A673 (cell line): ENCODE measurements around the genes SMURF1 and ARPC1B.

DNA sequence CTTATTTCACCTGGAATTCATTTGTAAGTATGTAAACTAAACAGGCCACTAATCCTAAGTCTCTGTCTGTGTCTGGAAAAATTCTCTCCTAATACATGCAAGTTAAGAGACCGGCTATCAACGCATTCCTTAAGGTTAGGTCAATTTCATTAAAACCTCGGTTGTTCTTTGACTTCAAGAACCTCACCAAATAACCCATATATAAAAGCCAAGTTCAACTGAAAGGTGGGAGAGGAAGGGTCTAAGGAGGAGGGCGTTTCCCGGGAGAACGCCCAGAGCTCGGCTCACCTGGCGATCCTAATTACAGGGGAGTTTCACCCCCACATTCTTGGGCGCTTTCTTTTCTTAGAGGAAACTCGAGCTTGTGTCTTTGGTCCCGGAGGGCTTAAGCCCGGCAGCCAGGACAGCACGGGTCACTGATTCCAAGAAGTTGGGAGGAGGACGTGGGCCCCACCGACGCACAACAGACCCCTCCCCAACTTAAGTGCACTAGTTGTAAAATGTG lies 1.1 kb downstream of the BAIAP2L1 start:
- PRO-cap = no peak

DNA sequence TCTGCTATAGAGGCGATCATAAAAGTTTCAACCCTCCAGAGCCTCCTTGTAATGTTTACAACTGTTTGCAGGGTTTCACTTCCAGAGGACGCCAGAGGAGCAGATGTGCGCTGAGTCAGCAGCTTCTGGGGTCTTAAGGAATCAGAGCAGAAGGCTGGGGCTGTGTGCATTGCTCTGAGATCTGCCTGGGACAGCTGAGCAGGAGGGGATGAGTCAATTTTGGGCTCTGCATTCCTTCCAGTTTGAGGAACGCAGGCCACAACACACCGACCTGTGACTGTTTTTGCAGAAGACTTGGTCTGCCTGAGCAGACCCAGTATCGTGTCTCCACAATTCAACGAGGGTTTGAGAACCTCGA lies 98.2 kb downstream of the TMEM130 start:
- PRO-cap = no peak

DNA sequence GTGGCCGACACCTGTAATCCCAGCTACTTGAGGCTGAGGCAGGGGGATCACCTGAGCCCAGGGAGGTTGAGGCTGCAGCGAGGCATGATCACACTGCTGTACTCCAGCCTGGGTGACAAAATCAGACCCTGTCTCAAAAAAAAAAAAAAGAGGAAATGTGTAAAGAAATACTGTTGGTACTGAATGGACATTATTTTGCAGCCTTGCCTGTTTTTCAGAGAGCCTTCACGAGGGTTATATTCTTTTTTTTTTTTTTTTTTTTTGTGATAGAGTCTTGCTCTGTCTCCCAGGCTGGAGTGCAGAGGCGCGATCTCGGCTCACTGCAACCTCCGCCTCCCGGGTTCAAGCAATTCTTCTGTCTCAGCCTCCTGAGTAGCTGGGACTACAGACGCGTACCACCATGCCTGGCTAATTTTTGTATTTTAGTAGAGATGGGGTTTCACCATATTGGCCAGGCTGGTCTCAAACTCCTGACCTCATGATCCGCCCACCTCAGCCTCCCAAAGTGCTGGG lies 39.7 kb downstream of the TRRAP start:
- PRO-cap = no peak

- PRO-cap = no peak
Measured at GRCh38 chr7:99032718-99033657, 110.9 kb downstream of the SMURF1 start.

DNA sequence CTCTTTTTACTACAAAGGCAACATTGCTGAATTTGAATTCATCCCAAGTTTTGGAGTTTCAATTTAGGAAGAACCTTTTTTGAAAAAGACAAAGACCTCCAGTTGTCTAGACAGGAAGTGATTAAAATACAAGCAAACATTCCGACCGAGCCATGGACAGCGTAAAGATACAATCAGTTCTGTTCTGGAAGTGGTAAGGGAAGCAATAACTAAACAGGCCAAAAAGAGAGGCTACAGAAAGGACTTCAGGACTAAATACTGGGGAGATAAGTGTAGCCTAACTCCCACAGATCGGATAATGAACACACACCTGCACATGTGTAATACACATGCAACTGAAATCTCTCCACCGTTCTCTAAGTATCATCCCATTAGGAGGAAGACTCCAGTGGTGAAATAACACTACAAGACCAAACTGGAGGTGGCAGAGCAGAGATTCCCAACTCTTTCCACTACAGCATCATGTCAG lies 100.9 kb downstream of the SMURF1 start:
- PRO-cap = no peak

DNA sequence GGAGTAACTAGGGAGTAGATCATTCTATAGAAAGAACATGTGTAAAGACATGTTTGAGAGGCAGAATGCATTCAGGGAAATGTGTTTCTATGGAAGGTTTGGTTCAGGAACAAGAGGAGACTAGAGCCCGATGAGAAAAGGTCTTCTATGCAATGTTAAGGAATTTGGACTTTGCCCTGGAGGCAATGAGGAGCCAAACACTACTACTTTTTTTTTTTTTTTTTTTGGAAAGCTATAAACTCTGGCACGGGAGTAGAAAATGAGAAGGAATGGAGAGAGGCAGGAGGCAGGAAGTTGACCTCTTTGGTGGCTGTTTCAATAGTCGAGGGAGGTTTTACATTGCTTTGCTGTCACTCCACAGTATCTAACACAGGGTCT lies 44.9 kb downstream of the SMURF1 start:
- PRO-cap = no peak

GRCh38 chr7:99103731-99104327 lies 40.1 kb downstream of the SMURF1 start:
- PRO-cap = no peak

DNA sequence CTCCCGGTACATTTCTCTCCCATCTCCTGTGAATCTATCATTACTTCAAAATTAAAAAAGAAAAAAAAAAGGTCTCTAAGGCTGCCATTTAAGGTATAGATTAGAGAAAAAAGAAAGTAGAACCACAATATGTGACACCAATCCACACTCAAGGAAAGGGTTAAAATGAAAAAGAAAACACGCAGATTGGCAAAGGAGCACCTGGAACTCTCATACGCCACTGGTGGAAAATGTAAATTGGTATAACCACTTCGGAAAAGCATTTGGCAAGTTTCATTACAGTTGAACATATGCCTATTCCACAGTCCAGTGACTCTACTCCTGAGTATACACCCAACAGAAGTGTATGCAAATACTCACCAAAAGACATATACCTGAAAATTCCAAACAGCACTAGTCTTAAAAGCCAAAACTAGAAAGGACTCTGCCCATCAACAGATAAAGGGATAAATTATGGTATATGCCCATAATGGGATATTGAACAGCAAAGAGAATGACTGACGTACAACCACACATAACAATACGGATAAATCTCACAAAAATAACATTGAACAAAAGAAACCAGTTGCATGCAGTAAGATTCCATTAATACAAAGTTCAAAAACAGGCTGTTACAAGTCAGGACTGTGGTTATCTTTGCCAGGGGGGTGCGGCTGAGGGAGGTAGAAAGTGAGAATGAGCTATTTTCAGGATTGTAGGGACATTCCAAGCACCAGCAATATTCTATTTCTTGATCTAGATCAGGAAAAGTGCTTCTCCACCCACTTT lies 10.4 kb downstream of the SMURF1 start:
- PRO-cap = no peak

DNA sequence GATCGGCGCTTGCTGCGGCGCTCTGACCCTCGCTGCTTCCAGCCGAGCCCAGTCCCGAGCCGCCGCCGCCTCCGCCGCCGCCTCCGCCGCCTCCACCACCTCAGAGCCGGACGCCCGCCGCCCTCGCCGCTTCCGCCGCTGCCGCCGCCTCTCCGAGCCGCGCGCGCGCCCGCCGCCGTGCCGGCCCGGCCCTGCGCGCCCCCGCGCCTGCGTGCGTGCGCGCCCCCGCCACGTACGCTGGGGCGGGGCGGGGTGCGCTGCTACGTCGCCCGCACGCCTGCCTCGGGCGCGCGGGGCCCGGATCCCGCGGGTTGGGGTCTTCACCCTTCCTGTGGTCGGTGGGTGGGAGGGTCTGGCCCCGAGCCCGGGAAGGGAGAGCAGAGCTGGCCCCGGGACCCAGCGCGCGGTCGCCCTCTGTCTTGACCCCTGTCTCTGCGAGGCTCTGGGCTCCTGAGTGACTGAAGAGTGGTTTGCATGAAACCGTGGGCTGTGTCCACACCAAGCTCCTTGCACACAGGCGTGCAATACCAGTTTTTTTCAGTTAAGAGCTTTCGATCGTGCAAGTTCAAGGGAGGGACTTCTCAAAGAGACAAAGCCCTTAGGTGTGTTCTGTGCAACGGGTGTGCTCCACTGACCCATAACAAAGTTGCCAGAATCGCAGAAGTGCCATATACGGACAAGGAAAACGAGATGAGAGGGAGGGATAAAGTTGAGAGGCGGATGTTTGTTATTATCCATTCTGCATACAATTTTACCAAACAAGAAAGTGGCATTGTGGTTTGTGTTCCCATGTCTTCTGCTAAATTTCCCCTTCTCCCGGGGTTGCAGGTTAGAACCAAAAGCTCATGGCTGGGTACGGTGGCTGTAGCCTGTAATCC lies at the start of gene SMURF1:
Gene SMURF1 (minus strand): TSS at position 151 of the 878 bp plus-strand sequence.
- PRO-cap = bidirectional peak, plus-strand start at position 57 of the sequence, minus-strand start at position 151 of the sequence; unidirectional peak, minus-strand start at position 467 of the sequence

DNA sequence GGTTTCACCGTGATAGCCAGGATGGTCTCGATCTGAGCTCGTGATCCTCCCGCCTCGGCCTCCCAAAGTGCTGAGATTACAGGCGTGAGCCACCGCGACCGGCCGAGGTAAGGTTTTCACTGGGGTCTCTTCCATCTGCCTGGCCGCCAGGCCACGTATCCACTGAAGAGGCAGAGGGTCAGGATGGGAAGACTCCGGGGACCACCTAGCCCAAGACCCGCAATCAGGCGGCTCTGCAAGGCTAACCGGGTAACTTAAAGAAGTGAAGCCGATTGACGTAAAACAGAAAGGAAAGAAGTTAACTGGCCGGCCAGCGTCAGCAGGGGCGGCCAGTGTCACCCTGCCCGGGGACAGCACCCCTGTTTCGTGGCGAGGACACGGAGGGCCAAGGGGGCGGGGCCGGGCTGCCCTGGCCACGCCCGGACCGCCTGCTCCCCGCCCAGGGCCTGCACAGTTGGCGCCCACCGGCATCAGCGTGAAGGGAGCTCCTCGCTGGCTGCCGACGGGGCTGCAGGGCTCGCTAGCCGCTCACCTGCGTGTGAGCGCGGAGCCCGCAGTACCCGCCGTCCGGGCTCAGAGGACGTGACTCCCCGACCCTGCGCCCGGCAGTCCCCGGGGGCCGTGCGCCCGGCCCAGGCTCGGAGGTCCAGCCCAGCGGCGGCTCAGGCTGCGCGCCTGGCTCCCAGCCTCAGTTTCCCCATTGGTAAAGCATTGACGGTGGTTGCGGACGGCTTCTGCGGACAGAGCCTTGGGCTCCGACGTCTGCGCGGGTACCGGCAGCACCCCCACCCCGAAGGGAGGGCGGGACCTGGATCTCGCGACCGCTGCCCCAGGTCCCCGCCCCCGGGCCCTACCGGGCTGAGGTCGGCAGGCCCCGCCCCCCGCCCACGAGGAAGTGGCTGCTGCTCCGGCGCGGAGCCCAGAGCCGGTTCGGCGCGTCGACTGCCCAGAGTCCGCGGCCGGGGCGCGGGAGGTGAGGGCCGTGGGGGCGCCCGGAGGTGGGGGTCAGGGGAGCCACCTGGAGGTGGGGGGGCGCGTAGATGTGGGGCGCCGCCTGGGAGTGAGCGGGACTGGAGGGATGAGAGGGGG lies at the start of gene ARPC1B:
Gene ARPC1B (plus strand): TSS at position 922 of the 1,089 bp plus-strand sequence.
- PRO-cap = bidirectional peak, plus-strand start at position 922 of the sequence, minus-strand start at position 789 of the sequence

DNA sequence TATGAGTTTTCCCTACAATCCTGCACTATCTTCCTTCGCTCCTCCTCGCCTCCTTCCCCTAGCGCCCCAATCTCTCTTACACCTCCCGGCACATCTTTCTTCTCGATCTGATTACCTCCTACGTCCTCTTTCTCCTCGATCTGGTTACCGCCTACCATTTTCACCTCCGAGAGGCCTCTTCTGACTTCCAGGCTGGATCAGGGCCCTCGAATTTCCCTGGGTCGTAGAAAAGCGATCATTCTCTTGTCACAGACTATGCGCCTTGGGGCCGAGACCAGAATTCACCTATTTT lies 483 bp downstream of the BUD31 start:
- PRO-cap = no peak

DNA sequence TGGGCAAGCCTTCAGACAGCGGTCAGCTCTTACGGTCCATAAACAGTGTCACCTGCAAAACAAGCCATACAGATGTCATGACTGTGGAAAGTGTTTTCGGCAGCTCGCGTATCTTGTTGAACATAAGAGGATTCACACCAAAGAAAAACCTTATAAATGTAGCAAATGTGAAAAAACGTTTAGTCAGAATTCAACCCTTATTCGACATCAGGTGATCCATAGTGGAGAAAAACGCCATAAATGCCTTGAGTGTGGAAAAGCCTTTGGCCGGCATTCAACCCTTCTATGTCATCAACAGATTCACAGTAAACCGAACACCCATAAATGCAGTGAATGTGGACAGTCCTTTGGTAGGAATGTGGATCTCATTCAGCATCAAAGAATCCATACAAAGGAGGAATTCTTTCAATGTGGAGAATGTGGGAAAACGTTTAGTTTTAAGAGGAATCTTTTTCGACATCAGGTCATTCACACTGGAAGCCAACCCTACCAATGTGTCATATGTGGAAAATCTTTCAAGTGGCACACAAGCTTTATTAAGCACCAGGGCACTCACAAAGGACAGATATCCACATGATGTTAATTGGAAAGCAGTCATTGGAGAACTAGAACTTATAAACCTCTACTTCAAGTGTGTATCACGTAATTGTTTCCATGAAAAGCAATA lies 13.0 kb downstream of the ZNF394 start:
- PRO-cap = no peak

DNA sequence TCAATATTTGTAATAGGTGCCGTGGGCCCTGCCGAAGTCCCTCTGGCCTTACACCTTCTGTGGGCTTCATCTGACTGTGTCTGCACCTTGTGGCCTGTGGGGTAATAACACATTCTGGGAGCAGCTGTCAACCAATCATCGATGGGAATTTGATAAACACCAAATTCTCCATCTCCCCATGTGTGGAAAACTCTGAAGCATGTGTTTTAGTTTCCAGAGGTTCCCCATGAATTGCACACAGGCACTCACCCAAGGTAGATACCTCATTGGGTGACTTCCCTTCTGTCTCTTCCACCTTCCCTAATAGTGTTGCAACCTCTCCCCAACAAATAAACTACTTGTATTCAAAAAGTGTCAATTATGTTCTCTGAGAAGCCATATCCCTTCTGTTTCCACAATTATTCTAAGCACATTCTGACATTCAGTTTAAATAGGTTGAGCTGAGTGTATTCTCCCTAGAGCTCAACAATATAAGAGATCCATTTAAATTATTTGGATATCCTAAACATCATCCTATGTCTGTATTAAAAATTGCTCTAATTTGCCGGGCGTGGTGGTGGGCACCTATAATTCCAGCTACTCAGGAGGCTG lies 10.7 kb downstream of the ZNF394 start:
- PRO-cap = no peak

DNA sequence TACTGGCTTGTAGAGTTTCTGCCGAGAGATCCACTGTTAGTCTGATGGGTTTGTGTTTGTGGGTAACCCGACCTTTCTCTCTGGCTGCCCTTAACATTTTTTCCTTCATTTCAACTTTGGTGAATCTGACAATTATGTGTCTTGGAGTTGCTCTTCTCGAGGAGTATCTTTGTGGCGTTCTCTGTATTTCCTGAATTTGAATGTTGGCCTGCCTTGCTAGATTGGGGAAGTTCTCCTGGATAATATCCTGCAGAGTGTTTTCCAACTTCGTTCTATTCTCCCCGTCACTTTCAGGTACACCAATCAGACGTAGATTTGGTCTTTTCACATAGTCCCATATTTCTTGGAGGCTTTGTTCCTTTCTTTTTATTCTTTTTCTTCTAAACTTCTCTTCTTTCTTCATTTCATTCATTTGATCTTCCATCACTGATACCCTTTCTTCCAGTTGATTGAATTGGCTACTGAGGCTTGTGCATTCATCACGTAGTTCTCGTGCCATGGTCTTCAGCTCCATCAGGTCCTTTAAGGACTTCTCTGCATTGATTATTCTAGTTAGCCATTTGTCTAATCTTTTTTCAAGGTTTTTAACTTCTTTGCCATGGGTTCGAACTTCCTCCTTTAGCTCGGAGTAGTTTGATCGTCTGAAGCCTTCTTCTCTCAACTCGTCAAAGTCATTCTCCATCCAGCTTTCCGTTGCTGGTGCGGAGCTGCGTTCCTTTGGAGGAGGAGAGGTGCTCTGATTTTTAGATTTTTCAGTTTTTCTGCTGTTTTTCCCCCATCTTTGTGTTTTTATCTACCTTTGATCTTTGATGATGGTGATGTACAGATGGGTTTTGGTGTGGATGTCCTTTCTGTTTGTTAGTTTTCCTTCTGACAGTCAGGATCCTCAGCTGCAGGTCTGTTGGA lies 21.1 kb downstream of the CYP3A5 start:
- PRO-cap = no peak

- PRO-cap = no peak
Measured at GRCh38 chr7:99660820-99661916, 18.6 kb downstream of the CYP3A5 start.

DNA sequence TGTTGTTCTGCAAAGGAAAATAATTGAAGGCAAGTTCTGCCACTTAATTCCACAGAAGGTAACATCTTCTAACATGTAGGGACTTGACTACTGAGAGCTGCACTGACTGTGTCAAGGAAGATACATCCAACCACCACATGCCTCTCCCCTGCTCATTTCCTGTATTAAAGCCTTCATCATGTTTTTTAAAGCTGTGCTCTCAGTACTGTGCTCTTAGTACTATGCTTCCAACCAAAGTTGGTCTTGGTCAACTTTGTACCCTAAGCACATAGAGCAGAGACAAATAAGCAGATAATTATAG lies 2.8 kb upstream of the CYP3A4 start:
- PRO-cap = no peak

DNA sequence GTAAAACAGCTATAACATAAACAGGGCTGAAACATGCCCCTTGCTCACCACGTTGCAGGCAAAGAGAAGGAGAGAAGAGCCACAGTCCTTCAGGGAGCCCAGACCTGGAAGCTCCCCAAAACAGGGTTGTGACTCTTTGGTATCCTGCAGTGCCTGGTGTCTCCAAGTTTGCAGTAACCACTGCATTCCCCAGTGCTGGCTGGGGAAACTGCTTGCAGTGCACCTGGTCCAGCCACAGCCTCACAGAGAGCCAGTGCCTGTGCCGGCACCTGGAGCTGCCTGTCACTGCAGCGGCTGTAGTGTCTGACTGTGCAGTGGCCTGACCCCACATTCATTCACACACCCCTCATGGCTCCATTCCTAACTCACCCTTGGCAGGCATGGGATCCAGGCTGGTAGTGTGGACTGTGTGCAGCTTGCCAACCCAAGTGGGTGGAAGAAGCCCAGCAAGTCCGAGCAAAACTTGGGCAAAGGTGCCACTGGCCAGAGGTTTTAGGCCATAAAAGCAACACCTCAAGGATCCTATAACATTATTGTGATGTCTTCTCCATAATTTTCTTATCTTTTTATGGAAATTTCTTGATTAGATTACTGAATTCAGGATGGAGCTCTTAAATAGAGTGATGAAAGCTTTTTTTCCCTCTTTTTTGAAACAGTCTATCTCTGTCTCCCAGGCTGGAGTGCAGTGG lies 3.7 kb upstream of the CYP3A43 start:
- PRO-cap = no peak

GRCh38 chr7:99829415-99830164 lies 1.8 kb downstream of the CYP3A43 start:
- PRO-cap = no peak

- PRO-cap = no peak
Measured at GRCh38 chr7:99837907-99838386, 10.1 kb downstream of the CYP3A43 start.

- PRO-cap = no peak
Measured at GRCh38 chr7:100102189-100102770, 837 bp downstream of the AP4M1 start.